Lung (tissue), 4 donors: Measurements from ENCODE around the gene FIGNL1.

GRCh38 chr7:47218724-47219441 is 363.0 kb downstream of the TNS3 start:
- PRO-cap, result no peak
- RAMPAGE, long total RNA, result no peak
- RRBS, result no CpG with 5 or more reads among the region's 6 CpGs

- PRO-cap, result no peak
- RAMPAGE, long total RNA, result no peak
- RRBS, result no CpG with 5 or more reads among the region's 10 CpGs
These were observed 254.6 kb downstream of the TNS3 start for GRCh38 chr7:47327223-47327845.

GRCh38 chr7:47477308-47477888 is 104.5 kb downstream of the TNS3 start:
- PRO-cap, result no peak
- RAMPAGE, long total RNA, result no peak
- RRBS, result no CpG with 5 or more reads among the region's 5 CpGs

DNA sequence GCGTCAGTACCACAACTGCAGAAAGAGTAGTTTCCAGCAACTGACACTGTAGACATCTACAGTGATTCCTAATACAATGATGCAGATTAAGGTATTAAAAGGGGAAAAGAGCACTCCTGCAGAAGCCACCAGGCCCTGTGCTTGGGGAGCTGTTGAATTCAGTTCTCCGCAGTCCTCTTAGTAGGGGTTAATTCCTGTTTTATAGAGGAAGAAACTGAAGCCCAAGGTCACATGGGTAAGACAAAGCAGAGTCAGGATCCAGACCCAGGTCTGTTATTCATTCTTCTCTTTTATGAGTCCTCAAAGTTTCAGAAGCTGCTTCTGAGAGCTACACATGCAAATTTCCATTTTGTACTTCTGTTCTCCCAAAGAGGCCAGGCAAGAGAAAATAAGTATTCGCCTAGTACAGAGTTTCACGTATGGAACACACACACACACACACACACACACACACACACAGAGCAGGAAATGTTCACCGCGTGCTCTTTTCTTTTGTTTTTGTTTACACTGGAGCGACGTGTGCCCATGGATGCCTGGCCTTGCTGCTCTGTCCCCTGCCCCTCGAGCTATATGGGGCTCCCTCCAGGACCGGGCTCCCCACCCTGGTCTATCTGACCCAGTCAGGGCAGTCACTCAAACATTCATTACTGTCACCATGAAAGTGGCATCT is 84.5 kb downstream of the TNS3 start:
- PRO-cap, result no peak
- RAMPAGE, long total RNA, result no peak
- RRBS, result no CpG with 5 or more reads among the region's 10 CpGs

DNA sequence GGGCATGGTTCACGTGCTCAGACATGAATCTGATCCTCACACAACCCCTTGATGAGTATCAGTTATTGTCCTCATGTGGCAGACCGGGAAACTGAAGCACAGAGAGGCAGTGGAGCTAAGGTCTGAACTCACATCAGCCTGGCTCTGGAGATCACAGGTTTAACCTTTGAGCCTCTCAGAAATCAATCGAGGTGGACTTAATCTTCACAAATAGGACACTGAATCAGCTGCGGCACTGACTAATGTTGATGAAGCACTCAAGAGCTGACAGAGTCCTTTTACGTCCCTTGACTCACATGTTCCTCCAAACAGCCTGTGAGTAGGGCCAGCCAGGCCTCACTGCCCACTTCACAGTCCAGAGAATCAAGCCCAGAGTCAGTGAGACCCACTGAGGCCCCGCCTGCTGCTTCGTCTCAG is 63.2 kb downstream of the TNS3 start:
- PRO-cap, result no peak
- RAMPAGE, long total RNA, result no peak
- RRBS, result no CpG with 5 or more reads among the region's 7 CpGs

DNA sequence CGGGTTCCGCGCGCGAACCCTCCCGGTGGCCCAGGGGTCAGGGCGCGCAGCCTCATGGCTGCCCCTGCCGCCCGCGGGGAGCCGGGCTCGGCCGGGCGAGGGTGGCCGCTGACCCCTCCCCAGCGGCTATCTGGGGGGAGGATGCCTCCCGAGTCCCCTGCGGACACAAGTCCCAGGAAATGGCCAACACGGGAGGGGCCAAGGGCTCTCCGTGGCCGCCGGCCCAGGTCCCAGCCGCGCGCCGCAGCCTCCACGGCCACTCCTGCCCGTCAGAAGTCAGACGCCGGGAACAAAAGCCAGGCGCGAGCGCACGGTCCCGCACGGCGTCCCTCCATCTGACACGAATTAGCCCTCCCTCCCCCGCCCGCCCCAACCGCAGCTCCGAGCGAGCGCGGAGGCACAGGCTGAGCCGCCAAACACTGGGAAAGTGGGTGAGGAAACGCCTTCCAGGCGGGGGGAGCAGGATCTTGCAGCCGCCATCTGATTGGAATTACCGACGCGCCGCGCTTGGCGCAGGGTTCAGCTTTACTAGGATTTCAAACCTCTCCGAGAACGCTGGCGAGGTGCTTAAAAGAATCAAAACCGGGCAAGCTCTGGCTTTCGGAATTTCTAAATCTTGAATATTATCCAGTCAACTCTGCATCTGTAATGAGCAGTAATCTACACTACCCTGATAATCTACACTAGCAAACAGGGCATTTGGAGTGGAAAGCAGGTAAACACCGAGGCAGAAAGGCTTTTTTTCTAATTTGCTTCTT is 44.7 kb downstream of the TNS3 start:
- PRO-cap, result no peak
- RAMPAGE, long total RNA, result no peak
- RRBS, result 7% methylated on average over 16 of the region's 62 CpGs

DNA sequence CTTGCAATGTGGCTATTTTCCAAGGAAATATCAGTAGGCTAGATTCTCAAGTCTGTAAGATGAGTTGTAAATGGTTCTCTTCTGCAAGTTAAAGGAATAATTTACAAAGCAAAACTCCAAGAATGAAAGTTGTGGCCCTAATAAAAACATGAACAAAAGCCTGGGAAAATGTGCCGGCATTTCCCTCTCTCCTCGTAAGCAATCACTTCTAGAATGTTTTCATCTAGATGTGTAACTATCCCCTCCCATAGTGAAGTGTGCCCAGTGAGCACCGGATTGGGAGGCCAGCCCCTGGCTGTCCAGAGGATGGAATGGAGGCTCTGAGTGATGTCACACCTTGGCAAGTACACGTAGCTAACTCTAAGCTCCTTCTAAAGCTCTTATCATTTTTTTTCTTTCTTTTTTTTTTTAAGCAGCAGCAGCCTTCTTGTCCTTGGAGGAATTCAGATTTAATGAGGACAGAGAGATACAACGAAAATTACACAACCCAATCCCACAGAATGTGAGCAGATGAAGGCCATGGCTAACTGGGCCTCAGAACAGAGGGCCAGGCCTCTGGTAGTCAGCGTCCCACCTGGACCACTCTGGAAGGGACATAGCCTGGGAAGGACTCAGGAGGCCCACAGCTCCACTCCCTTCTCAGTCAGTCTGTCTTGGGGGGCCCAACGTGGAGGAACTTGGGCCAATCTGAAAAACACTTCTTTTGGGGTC is 11.3 kb downstream of the TNS3 start:
- PRO-cap, result no peak
- RAMPAGE, long total RNA, result no peak
- RRBS, result 38% methylated on average over 3 of the region's 7 CpGs

GRCh38 chr7:47670627-47671660 is 89.0 kb upstream of the TNS3 start:
- PRO-cap, result no peak
- RAMPAGE, long total RNA, result no peak
- RRBS, result 100% methylated on average over 3 of the region's 22 CpGs

GRCh38 chr7:47783731-47784311 is 164.4 kb downstream of the PKD1L1 start:
- PRO-cap, result no peak
- RAMPAGE, long total RNA, result no peak
- RRBS, result no CpG with 5 or more reads among the region's 4 CpGs

DNA sequence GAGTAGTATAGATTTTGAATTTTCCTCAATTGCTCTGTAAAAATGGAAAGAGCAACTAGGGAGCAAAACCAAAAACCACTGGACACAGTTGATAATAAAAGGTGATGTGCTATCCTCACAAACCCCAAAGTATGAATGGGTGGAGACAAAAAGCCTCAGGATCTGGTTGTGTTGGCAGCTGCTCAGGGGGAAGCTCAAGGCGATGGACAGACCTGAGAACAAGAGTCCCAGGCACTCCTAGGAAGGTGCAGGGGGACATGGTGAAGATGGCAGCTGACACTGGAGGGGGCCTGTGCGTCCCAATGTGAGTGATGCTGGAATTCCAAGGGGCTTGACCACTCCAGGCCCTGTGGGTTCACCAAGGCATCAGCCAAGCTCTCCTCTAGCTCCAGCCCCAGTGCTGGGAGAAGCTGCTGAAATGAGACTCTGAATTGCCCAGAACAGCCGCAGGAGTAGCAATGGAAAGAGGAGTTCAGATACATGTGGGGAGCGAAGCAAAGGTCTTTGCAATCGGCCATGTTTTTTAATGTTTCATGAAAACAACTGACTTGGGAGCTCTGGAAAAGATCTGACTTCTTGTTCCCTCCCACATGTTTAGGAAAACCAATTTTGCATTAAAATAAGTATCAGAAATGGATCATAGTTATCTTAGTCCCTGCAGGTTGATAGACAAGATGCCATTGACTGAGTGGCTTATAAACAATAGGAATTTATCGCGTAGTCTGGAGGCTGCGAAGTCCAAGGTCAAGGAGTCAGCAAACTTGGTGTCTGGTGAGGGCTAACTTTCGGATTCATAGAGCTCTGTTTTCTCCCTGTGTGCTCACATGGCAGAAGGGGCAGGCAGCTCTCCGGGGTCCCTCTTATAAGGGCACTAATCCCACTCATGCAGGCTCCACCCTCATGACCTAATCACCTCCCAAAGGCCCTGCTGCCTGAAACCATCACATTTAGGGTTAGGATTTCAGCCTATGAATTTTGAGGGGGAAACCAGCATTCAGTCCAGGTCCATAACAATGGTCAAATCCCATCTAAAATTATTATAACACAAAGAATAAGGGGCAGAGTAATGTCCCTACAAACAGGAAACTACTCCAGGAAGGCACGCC is 16.2 kb downstream of the UPP1 start:
- PRO-cap, result no peak
- RAMPAGE, long total RNA, result no peak
- RRBS, result no CpG with 5 or more reads among the region's 11 CpGs

DNA sequence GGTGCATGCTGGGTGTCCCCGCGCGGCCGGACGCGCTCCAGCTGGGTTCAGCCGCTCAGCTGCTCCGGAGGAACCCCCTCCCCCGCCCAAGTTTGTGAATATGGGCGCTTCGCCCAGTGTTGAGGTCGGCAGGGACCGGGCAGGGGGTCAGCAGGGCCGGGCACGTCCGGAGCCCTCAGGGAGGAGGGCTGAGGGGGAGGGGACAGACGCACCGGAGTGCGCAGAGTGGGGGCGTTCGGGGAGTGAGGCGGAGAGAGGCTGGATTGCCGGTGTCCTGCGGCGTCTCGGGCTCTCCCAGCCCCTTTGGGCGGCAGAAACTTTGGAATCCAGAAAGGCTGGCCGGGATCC is 684 bp downstream of the VWC2 start:
- PRO-cap, result no peak
- RAMPAGE, long total RNA, result no peak
- RRBS, result 5% methylated on average over 26 of the region's 28 CpGs

GRCh38 chr7:50347453-50348167 is 43.1 kb downstream of the IKZF1 start:
- PRO-cap, result no peak
- RAMPAGE, long total RNA, result no peak
- RRBS, result no CpG with 5 or more reads among the region's 14 CpGs

DNA sequence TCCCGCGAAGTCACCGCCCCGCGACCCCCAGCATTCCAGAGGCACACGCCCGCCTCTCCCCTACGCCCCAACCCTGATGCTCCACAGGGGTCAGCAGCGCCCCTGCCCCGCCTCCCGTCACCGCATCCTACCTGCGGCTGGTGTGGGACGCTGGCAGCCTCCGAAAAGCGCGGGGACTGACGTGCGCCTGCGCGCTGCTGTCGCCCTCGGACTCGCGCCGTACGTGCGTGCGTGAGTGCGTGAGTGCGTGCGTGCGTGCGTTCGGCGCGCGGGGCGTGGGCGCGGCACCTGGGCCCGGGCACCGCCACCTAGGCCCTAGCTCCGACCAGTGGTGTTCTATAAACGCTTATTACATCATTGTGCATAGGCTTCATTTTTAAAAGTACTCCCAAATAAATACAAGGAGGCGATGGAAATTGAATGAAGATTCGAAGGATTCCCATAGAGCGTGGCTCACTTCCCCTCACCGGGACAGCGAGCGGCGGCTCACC is at the start of gene FIGNL1:
Gene FIGNL1, minus strand, starts transcription at position 181 of the 491 bp plus-strand sequence.
- PRO-cap, result bidirectional peak, plus-strand start at position 287 of the sequence, minus-strand start at position 214 of the sequence
- RAMPAGE, long total RNA, result no peak
- RRBS, result 7% methylated on average over 4 of the region's 52 CpGs

DNA sequence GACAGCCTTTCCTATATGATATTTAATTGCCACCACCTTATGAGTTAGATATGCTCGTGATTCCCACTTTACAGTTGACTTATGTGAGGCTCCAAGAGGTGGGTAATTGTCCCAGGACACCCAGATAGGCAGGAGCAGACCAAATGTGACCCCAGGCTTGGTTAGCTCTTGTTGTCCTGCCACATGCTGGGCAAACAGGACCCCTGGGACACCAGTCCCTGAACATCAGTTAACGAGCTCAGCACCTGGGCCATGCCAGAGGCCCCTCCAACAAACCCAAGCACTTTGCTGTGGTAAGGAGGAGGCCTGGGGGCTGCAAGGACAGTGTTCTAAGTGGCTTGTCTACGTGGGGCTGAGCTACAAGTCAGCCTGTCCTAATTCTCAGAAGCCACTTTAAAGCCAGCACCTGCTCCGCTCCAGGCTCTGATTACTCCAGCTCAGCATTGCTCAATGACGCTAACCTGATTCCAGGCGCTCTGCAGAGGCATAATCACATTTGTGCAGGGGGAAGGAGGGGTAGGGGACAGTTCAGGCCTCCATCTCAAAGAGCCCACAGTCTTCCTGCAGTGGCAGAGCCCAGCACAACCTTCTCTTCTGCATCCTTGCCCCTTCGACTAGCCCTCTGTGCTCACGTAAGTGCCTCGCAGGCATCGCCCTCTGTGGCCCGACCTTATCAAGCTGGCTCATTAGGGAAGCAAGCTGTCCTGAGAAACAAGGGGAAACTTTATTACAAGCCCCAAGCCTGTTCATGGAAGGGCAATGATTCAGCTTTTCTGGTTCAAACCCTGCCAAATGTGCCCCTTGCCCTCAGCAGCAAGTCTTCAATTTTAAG is 57.2 kb downstream of the DDC start:
- PRO-cap, result no peak
- RAMPAGE, long total RNA, result no peak
- RRBS, result no CpG with 5 or more reads among the region's 11 CpGs

DNA sequence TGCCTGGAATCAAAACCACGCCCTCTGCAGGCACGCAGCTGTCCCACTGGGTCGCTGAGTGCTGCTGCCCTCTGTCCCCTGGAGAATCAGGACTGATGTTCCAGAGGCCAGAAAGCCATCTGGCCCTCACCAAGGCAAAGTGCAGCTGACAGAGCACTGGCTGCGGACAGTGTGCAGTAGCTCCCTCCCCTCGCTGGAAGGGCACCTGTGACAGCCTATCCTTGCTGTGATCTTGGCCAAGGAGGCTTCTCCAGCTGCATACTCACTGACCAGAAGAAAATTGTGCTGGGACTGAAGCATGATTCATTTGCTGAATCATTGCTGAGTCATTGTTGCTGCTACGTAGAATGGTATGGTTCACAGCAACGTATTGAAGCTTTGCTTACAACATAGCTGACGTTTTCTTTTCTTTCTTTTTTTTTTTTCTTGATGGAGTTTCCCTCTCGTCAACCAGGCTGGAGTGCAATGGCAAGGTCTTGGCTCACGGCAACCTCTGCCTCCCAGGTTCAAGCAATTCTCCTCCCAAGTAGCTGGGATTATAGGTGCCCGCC is 30.4 kb downstream of the DDC start:
- PRO-cap, result no peak
- RAMPAGE, long total RNA, result no peak
- RRBS, result no CpG with 5 or more reads among the region's 11 CpGs

GRCh38 chr7:50653844-50654688 is 88.9 kb upstream of the DDC start:
- PRO-cap, result no peak
- RAMPAGE, long total RNA, result no peak
- RRBS, result no CpG with 5 or more reads among the region's 12 CpGs

GRCh38 chr7:50683951-50684410 is 98.7 kb downstream of the GRB10 start:
- PRO-cap, result no peak
- RAMPAGE, long total RNA, result no peak
- RRBS, result no CpG with 5 or more reads among the region's 4 CpGs

DNA sequence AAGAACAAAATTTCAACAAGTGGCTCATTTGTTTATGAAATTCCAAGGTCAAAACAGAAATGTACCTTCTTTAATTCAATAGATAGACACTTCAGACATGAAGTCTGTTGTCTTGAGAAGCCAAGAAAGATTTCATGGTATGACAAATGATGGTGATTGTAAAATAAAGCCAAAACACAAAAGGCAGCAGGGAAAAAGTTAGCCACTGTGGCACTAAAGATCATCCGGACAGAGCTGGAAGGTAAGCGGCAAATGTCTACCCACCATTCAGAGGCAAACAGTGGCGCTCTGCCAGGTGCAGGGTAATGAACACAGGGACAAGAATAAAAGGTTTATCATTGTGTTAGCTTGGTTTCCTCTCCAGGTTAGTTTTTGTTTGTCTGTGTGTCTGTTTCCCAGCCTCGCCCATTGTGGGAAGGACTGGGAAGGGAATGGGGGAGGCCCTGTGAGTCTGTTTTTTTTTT is 74.4 kb downstream of the GRB10 start:
- PRO-cap, result no peak
- RAMPAGE, long total RNA, result no peak
- RRBS, result no CpG with 5 or more reads among the region's 4 CpGs

DNA sequence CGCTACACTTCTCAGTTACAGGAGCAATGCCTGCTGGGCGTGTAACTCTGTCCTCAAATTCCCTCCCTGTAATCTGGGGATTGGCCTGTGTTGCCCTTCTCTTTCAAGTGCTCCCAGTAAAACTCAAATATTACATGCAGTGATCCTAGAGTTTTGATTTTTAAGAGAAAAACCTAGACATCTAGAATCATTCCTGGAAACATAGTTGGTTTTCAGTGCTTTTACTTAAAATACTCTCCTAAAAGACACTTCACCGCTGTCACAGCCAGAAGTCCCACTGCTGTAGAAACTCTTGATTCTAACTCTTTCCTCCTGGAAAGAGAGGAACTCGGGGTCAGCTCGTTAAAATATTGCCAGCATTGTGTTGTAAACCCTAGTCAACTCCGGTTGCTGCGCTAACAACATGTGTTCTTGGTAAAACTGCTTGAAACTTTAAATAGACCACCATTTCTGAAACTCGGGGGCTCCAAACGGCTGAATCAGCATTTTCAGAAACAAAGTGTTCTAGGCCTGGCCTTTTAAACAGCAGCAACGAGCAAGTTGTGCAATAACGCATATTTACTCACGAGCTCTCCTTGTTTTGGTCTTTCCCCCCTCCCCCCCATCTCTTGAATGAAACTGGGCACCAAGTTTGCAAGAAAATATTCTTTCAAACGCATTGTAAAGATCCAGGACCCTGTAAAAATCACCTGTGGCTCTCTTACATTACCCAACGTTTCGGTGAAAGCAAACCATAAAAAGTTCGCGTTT is 9.1 kb upstream of the GRB10 start:
- PRO-cap, result no peak
- RAMPAGE, long total RNA, result no peak
- RRBS, result no CpG with 5 or more reads among the region's 17 CpGs

GRCh38 chr7:51027710-51028542 is 245.2 kb upstream of the GRB10 start:
- PRO-cap, result no peak
- RAMPAGE, long total RNA, result no peak
- RRBS, result no CpG with 5 or more reads among the region's 16 CpGs